ENCODE measurements around the gene MBOAT1.

GRCh38 chr6:18503490-18504438, 116.6 kb downstream of the RNF144B start:
- RRBS: no CpG with 5 or more reads among the region's 12 CpGs

DNA sequence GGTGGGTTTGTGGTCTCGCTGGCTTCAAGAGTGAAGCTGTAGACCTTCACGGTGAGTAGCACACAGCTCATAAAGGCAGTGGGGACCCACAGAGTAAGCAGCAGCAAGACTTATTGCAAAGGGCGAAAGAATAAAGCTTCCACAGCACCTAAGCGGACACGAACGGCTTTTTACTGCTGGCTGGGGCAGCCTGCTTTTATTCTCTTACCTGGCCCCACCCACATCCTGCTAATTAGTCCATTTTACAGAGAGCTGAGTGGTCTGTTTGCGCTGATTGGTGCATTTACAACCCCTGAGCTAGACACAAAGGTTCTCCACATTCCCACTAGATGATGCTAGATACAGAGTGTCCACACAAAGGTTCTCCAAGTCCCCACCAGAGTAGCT, 30.8 kb upstream of the ID4 start:
- RRBS: no CpG with 5 or more reads among the region's 7 CpGs

GRCh38 chr6:20211969-20212827, at the start of gene MBOAT1:
Gene MBOAT1 (minus strand): TSS chr6:20212469.
- RRBS: 1% methylated on average over 44 of the region's 86 CpGs

DNA sequence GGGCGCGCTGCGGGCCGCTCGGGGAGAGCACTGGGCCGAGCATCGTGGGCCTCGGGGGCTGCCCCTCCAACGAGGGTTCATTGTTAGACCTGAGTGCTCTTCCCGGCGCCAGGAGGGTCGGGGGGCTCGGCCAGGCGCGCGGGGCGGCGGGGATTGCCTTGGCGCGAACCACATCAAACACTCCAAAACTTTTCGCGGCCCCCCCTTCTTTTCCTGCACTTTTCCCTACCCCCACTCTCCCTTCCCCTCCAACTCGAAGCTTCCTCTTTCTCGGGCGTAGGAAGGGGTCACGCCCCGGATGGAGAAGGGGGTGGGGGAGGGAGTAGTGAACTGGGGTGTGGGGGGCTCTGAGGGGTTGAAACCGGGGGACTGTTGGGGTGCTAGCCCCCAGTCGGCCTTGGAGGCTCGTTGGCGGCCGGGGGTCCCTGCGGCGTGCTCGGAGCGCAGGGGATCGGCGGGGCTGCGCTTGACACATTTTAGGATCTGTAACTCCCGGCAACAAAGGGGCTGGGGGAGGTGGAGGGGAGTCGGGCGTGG, 1.1 kb downstream of the E2F3 start:
- RRBS: 1% methylated on average over 14 of the region's 42 CpGs

DNA sequence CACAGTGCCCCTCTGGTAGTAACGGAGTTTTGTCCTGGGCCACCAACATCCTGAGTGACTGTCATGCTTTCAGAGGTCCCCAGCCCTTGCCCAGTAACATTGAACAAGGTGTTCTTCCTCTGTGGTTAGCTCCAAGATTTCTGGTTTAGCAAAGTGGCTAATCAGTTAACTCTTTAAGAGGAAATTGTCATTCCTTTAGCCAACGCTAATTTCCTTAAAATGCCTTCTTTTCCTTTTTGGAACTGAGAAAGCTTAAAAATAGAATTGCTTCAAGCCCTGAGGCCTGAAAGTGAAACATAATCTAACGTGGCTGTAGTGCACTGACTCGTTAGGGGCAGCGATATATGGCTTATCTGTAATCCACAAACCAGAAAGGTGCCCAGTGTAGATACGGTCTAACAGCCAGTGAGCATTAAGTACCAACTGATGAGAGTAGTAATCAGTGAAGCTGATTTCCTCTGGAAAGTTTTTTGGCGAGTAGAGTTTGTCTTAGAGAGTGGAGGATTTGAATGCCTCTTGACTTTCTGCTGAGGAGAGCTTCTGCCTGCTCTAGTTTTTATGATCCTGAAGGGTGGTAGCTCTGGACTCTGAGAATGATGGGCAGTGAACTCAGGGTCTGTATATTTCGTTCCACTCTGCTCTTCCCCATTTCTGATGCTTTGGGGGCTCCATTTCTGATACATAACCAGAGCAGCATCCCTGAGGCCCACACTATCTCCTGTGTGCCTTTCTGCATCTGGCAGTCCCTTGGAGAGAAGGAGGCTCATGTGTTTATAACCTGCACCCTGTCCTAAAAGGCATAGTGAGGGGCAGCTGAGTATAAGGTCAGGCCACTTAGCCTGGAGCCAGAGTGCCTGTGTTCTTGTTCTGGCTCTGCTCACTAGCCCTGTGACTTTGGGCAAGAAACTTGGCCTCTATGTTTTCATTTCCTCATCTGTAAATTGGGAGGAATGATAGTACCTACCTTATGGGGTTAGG, 8.1 kb downstream of the E2F3 start:
- RRBS: no CpG with 5 or more reads among the region's 8 CpGs

- RRBS: no CpG with 5 or more reads among the region's 1 CpG
These were observed 15.3 kb downstream of the E2F3 start for GRCh38 chr6:20416963-20417350.

DNA sequence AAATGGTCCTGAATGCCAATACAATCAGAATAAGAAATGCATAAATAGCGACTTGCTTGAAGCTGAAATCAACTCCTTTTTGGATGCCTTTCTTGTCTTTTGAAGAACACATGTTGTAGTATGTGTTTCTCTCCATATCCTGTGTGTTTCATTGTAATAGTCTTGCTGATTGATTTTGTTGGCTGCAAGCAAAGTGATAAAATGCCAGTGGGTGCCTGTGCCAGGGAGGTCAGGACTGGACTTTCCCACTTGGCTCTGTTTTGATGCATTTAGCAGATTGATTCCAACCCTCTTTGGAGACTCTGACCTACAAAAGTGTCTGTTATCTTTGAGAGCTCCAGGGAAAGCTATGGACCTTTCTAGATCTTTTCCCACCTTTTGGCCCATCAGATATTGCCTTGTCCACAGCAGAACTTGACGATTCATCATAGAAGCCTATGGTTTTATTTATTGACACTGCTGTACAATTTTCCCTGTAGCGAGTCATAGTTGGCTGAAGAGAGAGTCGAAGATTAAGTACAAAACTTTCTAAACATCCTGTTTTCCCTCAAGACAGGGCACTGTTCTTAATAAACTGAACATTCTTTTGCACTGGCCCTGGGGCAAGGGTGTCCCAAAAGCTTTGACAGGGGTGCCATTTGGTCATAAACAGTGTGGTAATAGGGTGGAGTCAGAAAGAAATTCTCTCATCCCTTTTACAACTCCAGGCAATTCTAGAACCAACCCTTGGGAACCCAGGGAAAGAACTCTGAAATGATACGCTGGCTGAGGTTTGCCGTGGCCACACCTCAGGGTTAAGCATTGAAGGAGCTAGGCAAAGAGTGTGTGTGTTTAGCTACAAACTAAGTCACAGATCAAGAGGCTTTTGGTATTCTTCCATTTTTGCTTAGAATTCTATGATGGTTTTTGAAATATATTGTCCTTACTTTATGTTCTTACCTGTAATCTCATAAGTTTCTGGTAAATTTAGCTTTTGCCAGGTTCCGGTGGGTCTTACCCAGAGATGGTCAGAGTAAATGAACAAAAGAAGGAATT, 53.8 kb downstream of the E2F3 start:
- RRBS: no CpG with 5 or more reads among the region's 7 CpGs

DNA sequence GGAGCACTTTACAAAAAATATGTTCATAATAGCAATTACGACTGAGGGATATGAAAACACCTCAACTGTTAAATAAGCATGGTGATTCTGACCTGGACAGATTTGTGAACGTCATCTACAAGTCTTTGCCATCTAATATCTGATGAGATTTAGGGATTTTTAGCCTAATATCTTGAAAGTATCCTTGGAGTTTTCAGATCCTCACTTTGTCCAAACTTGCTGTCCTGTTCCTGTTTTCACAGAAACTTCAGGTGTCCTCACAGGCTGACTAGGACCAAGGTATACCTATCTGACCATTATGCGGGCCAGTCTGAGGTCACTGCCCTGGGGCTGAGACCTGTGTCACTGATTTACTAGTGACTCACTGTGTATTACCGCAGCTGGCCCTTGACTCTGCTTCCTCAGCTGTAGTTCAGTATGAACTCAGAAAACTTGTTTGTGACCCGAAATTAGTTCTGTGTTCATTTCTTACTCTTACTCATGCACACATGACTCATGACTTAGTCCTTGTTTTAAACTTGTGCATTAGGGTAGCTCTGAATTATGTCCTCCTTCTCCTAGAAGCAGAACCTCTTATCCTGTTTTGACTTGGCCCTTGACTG, 343.0 kb downstream of the CDKAL1 start:
- RRBS: no CpG with 5 or more reads among the region's 5 CpGs

- RRBS: no CpG with 5 or more reads among the region's 10 CpGs
These were observed 498.8 kb downstream of the CDKAL1 start for GRCh38 chr6:21032741-21033771.

- RRBS: no CpG with 5 or more reads among the region's 50 CpGs
These were observed 786 bp downstream of the SOX4 start for GRCh38 chr6:21594348-21594725.

DNA sequence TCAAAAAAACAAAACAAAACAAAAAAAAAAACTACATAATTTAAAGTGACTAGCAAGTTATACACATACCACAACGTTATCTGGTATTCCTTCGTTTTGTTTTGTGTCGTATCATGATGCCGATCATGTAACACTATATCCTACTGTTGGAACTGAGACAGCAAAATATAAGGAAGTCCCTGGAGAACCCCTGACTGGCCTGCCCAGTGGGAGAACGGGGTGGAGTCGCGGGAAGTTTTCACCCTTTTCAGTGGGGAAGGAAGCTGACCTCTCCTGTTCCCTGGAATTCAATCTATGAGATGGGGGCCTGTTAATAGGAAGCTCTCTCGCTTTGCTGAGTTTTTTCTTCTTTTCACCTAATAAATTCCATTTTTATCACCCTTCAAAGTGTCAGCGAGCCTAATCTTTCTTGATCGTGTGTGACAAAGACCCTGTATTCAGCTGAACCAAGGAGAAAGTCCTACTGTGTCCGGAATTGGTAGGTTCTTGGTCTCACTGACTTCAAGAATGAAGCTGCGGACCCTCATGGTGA, 15.2 kb downstream of the SOX4 start:
- RRBS: no CpG with 5 or more reads among the region's 12 CpGs

- RRBS: no CpG with 5 or more reads among the region's 2 CpGs
These were observed 147.3 kb downstream of the SOX4 start for GRCh38 chr6:21740884-21741145.

GRCh38 chr6:21742122-21742701, 148.7 kb downstream of the SOX4 start:
- RRBS: no CpG with 5 or more reads among the region's 9 CpGs

DNA sequence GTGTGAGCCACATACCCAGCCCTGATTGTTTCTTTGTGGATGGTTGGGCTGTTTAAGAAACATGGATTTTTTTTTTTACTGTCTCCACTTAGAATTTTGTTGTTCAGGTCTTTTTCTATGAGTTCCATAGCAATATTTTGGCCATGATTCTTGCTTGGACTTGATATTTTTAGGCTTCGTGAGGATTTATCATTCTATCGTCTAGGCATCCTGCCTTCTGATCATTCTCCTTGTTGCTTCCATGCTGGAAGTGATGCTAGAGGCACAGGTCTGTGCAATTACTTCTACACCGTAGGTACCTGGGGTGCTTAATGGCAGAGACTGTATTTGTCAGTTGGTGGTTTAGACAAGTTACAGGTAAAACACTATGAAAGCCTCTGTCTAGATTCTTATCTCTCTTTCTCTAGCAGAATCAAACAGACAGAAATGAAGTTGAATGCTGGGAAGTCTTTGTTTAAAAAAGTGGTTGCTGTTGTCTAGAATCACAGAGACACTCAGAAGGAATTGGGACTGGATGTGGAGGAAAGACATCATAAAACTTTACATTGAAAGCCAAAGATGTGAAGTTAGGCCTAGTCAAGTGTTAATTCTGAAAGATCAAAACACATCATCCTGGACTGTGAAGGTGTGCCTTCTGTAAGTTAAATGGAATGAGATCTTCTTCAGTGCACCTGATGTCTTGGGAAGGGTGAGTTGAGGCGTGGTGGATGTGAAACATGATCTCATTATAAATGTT, 290.0 kb downstream of the SOX4 start:
- RRBS: no CpG with 5 or more reads among the region's 4 CpGs

DNA sequence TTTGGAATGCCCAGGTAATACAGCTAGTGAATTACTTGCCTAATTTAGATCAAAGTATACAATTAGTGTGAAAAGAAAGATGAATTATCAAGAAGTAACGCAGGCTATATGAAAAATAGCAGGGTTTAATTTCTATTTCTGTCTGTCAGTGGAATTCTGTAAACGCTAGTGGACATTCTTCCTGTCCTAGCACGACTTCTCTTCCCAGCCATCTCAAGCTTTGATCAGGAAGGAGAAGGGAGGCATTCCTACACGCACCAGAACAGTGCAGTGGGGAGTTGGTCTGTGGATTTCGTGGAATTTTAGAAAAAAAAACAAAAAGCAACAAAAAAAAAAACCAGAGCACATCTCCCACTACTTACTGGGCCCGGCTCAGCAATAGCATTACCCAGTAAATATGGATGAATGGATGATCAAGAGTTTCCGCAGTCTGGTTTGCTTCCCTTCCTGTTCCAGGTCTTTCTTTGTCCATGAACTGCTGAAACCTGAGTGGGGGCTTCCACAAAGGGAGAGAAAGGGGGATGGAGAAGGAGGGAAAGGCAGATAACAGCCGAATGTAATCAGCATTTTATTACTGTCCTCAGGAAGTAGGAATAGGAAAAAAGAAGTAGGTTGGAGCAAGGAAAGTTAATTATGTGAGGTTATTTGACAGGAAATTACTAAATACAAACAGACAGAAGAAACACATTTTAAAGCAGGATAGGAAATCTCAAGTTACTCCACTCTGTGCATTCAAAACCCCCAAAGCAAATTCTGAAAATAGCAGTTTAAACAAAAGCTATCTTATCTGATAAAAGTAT, 349.1 kb downstream of the PRL start:
- RRBS: no CpG with 5 or more reads among the region's 8 CpGs

DNA sequence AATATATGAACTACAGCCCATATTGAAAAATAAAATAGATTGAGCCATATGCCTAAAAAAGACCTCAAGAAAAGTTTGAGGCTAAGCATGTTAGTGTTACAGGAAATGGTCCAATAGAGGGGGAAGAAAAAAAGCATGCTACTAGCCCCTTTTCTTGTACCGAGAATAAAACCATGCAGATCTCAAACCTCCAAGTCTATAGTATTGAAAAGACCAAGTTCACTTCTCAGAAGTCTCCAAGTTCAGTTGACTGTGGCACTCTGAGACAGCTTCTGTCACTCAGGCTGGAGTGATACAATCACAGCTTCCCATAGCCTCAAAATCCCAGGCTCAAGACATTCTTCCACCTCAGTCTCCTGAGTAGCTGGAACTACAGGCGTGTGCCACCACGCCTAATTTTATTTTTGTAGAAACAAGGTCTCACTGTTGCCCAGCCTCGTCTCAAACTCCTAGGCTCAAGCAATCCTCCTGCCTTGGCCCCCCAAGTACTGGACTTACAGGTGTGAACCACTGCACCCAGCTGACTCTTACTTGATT, 16.2 kb downstream of the C6orf62 start:
- RRBS: no CpG with 5 or more reads among the region's 4 CpGs

- RRBS: no CpG with 5 or more reads among the region's 8 CpGs
These were observed 8.9 kb downstream of the GMNN start for GRCh38 chr6:24783334-24784421.

- RRBS: no CpG with 5 or more reads among the region's 8 CpGs
These were observed 33.2 kb upstream of the ARMH2 start for GRCh38 chr6:24831612-24832558.

DNA sequence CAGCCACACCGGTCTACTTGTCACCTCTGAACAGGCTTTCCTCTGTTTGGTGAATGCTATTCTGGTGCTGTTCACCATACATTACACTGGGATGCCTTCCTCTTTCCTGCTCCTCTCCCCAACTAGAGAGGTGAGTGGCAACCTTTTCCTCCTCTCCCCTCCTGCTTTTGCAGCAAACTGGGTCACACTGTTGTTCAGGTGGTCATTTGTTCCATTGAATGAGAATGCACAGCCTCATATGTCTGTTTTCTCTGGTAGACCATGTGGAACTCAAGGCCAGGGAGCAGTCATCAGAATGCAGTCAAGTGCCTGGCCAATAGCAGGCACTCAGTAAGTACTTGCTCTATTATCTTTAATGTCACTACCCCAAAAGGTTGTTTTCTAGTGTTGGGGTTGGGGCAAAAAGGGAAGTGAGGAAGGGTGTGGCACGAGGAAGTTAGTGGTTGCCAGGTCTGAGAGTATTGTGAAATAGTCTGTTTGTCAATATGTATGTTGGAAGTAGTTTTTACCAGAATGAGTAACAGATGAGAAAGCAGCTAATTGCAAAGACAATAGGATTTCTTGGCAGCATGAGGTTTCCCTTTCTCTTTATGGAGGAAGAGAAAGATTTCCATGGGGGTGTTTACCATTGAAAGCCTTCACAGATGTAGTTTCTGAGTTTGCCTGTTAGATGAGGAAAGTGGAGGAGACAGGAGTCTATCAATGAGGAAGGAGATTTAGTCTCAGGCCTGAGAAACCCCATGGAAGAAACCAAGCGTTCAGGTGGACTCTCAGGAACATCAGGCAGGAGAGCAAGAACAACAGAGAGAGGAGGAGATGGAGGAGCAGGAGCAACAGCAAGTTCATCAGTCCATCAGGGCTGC, 59.5 kb upstream of the ARMH2 start:
- RRBS: no CpG with 5 or more reads among the region's 3 CpGs

DNA sequence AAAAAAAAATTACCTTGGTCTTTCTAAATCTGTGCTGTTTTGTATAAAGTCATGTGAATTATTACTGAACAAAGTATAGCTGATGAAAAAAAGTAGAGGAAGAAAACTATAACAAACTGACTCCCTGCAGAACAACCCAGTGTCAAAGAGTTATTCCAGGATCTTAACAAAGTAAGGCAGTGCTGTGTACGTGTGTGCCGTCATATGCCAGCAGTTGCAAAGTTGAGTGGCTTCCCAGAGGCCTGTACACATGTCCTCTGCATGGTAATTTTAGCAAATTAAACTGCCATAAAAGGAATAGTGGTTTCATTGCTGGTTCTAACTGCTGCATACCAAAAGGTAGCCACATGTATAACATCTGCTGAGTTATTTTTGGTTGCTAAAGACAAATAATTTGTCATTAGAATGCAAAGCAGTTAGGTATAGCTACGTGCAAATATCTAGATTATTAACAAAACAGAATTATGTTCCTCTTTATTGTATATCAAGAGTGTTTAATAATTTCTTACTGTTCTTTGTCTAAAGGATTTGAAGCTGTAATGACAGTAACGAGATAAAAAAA, 44.7 kb downstream of the RIPOR2 start:
- RRBS: no CpG with 5 or more reads among the region's 4 CpGs

Data from epithelial cell of prostate (primary cell).